Tongue (tissue), 2 donors: ENCODE measurements around a stretch of chr17.

GRCh38 chr17:45135973-45136446 lies 523 bp downstream of the ACBD4 start:
- RAMPAGE, long total RNA = no peak

DNA sequence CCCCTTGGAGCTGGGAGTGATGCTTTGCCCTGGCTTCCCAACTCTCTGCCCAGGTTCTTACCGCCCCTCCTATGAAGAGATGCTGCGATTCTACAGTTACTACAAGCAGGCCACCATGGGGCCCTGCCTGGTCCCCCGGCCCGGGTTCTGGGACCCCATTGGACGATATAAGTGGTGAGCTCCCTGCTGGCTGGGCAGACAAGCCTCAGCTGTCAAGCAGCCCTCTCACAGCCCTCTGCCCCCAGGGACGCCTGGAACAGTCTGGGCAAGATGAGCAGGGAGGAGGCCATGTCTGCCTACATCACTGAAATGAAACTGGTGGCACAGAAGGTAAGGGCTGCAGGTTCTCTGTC lies 936 bp downstream of the ACBD4 start:
- RAMPAGE, long total RNA = no peak

DNA sequence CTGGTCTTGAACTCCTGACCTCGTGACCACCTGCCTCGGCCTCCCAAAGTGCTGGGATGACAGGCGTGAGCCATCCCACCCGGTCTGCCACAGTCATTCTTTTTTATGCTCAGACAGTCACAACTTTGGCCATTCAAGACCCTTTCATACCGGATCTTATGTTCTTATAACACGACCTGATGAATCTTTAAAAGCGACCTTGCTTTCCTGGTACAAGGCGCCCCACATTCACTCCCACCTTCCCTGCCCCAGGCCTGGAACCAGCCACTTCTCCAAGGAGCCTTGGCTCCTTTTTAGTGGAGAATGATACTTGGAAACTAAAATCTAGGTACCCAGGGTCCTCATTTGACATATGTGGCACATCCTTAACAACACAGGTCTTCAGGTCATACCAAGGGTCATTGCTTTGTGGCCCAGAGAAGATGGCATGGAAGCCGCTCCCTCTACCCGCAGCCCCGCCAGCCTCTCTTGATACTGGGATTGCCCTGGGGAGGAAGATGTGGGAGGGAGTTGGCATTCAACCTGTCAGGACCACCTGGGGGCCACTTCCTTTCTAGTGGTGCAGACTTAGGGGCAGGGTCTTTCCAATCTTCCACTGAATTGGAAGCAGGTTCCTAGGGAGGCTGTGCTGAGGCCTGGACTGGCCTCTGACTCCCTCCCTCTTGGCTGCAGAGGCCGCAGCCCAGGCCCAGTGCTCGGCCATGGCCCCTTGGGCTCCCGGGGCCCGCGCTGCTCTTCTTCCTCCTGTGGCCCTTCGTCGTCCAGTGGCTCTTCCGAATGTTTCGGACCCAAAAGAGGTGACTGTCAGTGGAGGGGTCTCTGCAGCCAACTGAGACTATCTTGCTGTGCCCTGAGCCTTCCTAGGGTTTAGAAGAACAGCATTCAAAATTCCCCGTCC lies 5.3 kb upstream of the HEXIM1 start:
- RAMPAGE, long total RNA = no peak

DNA sequence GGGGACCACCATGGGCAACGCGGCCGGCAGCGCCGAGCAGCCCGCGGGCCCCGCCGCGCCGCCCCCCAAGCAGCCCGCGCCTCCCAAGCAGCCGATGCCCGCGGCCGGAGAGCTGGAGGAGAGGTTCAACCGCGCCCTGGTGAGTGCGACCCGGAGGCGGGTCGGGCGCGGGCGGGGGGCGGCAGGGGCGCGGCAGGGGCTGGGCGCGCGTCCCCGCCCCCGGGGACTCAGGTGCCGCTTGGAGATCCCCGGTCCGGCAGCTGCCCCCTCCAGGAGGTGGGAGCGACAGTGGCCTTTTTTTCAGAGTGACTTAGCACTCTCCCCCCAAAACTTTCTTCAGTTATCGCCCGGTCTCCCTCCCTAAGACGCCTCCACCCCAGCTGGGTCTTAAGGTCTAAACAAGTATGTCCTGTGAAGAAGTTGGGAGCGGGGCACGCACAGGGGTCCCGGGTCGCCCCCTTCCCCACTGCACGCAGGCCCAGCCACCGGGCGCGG lies 477 bp downstream of the FMNL1 start:
- RAMPAGE, long total RNA = no peak

DNA sequence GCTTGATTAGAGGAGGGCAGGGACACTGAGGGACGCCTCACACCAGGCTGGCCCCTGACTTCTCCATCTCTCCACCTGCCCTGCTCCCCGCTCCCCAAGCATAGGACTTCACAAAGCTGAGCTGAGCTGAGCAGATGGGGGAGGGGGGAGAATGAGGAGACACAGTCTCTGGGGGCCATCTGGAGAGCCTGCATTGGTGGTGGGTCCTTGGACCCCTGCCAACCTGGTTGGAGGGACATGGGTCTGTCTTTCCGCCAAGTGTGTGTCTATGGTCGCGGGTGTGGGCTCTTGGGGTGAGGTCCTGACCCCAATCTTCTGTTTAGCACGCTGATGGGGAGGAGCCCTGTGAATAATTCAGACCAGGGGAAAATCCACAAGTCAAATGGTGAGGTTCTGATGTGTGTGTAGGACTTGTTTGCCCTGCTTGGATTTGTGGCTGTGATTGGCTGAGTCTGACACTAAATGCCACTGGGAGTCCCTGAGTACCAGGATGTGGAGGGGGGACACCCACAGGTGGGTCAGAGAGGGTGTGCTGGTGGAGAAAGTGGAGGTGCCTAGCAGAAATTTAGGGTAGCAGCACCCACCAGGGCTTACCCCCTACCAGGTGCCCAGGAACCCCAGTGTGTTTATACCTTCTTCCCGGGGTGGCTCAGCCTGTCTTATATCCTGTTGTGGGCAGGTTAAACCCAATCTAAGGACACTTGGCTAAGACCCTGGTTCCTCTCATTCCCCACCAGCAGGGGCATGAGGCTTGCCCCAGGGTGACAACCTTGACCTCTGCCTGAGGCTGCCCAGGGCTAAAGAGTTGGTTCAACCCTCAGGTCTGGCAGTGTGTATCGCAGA lies 2.1 kb downstream of the FMNL1 start:
- RAMPAGE, long total RNA = no peak

DNA sequence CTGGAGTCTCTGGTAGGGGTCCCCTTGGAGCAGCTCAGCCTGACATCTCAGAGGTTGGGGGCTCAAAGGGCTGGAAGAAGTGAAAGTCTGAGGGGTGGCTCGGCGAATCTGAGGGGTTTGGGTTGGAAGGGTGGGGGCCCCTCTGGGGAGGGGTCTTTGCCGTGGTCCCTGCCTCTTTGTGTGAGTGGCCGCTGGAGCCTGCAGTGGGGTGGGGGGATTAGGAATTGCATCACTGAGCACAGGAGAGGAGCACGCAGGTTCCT lies 9.7 kb downstream of the FMNL1 start:
- RAMPAGE, long total RNA = no peak

- RAMPAGE, long total RNA = no peak
These were observed 10.1 kb downstream of the FMNL1 start for GRCh38 chr17:45231884-45232151.

- RAMPAGE, long total RNA = no peak
These were observed 14.4 kb downstream of the SPATA32 start for GRCh38 chr17:45247301-45248131.

DNA sequence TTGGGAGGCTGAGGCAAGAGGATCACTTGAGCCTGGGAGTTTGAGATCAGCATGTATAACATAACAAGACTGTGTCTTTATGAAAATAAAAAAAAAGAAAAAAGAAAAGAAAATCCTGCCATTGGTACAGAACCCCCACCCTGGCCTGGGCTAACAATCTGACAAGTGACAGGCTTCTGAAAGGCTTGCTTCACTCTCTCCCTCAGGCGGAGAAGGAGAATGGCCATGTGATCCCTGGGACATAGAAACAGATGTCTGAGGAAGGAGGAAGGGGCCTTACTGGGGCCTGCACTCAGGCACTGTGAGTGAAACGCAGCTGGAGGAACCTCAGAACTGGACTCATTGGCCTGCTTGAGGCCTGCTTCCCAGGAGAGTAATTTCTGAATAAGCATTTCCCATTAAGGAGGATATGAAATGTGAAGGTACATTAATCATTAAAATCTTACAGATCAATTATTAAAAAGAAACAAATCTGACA lies 17.5 kb downstream of the MAP3K14 start:
- RAMPAGE, long total RNA = no peak

DNA sequence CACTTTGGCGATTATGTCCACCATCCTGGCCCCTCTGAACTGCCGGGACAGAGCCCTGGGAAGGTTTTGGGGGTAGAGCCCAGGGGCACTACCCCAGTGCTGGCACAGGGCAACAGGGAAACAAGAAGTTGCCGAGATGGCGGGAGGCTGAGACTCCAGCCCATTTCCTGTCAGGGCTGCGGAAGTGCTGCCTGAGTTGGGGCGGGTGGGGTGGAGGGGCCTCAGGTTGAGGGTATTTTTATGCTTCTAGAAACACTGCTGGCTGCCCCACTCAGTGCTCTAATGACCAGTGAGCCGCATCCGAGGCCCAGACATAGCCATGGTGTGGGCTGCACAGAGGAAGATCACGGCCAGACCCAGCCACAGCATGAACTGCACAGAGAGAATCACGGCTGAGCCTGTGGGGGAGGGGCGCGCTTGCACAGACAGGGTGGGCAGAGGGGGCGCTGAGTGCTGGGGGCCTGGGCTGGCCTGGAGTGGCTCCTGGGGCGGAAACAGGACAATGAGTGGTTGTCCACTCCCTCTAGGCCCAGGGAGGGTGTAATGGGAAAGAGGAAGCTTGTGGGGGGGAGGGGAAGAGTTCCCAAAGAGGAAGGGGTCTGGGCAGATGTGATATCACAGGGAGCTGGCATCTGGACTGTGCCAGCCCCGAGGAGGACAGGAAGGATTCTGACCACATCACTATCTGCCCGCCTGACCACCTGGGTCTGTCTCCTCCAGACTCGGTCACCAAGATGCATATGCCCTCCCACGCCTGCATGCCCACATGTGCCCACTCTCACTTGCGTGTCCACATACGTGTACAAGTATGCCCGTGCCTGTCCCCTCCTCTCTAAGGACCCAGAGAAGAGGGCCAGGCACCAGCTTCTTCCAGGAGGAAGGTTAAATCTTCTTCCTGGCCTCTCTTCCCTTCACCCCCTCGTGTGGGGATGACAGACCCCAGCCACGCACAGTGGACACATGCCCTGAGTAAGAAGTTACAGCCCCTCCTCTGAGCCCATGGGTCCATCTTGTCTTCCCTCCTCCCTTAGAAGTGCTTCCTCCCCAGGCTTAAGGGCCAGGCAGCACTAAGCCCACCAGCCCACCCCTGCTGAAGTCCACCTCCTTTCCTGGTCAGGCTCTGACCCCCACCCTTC lies 22.0 kb downstream of the ARHGAP27 start:
- RAMPAGE, long total RNA = no peak

DNA sequence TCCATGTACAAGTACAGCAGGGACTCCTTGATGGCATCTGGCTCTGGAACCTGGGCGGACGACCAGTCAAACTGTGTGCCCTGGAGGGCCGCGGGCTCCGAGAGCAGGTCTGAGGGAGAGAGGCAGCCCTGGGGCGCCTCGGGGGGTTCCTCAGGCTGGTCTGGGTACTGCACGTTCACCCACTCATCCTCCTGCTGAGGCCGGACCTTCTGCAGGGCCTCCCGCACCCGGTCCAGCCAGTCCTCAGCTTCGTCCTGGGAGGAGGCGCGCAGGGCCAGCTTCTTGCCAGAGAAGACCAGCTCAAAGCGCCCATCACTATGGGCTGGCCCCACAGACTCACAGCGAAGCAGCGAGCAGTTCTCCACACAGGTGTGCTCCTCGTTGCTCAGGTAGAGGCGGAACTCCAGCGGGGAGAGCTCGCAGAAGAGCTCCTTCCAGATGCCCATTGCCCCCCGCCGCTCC lies 21.1 kb upstream of the ARHGAP27 start:
- RAMPAGE, long total RNA = no peak

GRCh38 chr17:45456040-45456802 lies 23.6 kb upstream of the ARHGAP27 start:
- RAMPAGE, long total RNA = no peak

DNA sequence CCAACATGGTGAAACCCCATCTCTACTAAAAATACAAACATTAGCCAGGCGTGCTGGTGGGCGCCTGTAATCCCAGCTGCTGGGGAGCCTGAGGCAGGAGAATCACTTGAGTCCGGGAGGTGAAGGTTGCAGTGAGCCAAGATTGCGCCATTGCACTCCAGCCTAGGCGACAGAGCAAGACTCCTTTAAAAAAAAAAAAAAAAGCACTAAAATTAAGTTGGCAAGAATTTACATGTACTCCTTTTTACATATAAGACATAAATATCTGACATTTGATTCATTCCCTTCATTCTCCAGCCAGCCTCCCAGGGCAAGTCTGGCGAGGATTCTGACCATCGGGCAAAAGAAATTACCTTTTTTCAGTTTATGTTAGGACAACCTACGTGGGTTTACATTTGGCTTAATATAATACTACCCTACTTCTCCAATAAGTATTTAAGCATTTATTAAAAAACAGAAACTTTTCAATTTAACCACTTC lies 92.3 kb upstream of the PLEKHM1 start:
- RAMPAGE, long total RNA = no peak

GRCh38 chr17:45784514-45785569 lies 722 bp downstream of the CRHR1 start:
- RAMPAGE, long total RNA = no peak

DNA sequence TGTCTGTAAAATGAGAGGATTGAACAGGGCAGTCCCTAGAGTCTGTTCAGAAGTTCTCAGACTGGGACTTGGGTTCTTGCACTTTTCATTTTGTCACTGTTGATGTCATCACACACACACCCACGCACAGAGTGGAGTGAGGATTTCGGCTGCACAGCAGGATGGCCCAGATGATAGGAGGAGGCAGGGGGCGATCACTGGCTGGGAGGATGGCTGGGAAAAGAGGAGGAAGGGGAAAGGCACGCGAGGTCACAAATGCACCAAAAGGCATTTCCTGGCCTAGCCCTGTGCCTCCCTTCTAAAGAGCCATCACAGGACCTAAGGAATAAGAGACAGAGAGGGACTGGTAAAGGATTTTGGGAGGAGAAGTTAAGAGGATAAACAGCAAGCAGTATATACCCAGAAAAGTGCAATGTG lies 24.3 kb upstream of the MAPT start:
- RAMPAGE, long total RNA = no peak

DNA sequence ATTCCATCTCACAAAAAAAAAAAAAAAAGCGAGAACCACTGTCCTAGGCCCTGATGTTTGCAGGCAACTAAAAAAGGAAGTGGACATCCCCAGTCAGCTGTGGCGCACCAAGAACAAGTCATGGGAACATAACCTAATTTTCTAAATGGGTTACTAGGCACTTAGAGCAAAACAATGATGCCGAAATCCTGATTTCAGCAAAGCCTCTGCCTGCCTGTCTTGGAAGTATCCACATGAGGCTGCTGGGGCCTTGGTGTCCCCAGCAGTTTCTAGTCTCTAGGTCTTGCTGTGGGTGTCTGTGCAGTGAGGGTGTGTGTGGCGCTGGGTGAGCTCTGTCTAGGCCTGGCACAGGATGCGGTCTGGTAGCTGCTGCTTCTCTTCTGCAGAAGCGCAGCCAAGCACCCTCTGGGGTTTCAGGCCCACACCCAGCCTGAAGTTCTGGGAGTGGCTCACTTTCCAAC lies 21.0 kb downstream of the STH start:
- RAMPAGE, long total RNA = no peak

DNA sequence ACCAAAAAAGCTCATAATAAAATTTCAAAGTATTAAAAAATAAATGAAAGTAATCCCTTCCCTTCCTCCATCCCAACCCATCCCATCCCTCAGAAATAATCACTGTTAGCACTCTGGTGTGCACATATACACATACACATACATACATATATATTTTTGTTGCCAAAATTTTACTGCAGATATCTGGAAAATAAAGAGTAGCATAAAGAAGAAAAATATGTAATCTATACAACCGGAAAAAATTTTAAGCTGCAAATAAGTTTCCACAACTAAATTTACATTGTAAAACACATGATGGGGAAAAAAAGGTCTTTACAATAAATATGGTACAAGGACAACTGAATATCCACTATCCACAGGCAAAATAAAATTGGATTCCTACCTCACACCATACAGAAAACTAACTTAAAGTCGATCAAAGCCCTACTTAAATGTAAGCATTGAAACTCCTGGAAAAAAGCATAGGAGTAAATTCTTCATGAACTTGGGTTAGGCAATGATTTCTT lies 53.2 kb downstream of the KANSL1 start:
- RAMPAGE, long total RNA = no peak

- RAMPAGE, long total RNA = no peak
These were observed 2.5 kb downstream of the KANSL1 start for GRCh38 chr17:46190621-46191156.

- RAMPAGE, long total RNA = no peak
These were observed 69.0 kb downstream of the WNT3 start for GRCh38 chr17:46749469-46749957.

DNA sequence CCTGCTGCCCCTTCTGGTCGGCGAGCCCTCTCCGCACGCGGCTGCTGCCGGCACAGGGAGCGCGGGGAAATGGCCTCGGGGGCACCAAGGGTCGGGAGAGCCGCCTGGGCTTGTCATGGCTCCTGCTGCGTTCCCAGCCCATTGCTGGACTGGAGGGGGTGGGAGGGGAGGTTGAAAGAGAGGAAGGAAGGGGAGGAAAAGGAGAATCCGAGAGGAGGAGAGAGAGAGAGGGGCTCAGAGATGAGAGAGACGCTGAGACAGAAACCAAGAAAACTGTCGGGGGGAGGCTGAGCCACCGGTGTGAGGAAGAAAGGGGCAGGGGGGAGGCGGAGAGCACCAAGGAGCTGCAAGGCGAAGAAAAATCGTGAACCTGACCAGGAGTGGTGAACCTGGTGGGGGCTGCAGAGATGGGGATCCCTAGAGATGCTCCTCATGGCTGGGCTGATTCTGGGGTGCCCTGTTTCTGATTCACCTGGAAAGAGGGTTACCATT lies 1.7 kb upstream of the WNT3 start:
- RAMPAGE, long total RNA = no peak